Skeletal muscle cell (primary cell): ENCODE results near the genes USP1 and PGM1.

- RRBS: no CpG with 5 or more reads among the region's 6 CpGs
These were observed 1.1 kb downstream of the HOOK1 start for GRCh38 chr1:59815767-59816382.

- RRBS: no CpG with 5 or more reads among the region's 2 CpGs
These were observed 32.1 kb downstream of the HOOK1 start for GRCh38 chr1:59846863-59847284.

DNA sequence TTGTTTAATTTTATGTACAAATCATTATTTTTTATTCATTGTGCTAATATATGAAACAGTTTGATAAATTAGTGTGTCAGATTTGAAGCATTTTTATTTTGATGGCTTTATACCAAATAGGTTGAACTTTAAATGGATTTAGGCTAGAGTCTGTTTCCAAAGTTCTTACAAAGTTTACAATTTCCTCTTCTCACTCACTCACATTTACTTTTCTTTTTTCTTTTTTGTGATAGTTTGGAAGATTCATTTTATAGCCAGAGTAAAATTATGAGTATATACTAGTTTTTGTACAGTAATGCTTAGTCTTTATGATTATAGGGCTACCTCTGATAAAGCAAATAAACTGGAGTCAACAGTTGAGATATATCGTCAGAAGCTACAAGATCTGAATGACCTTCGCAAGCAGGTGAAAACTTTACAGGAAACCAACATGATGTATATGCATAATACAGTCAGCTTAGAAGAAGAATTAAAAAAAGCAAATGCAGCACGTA lies 33.3 kb downstream of the HOOK1 start:
- RRBS: no CpG with 5 or more reads among the region's 3 CpGs

DNA sequence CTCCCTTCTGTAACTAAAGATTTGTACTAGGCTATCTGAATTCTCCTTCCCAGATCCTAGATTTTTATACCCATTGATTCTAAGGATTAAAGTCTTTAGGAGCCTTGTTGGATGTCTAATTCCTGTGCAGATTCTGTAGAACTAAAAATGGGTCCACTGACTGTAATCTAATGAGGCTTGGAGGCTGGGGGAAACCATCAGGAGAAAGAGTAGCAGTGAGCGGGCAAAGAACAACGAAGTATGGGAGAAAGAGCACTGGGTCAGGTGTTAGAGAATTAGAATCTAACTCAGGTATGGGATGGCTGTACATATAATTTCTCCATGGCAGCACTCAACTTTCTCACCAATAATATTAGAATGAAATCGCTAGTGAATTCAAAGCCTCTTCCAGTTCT lies 74.3 kb upstream of the C1orf87 start:
- RRBS: no CpG with 5 or more reads among the region's 3 CpGs

DNA sequence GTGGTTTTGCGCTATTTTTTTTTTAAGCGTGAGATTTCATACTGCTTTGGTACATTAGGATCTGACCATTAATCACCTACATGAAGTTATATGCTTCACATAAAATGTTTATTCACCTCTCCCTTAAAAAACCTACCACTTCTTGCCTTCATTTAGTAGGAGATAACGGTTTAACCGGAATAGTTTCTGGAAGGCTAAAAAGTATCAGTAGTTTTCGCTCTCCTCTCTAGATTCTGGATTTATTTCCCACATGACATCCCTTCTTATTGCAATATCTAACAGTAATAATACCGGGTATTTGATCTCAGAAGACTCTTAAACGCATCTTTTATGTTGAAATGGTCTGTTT lies 1.6 kb downstream of the NFIA start:
- RRBS: 17% methylated on average over 2 of the region's 7 CpGs

- RRBS: no CpG with 5 or more reads among the region's 22 CpGs
These were observed 19.0 kb downstream of the NFIA start for GRCh38 chr1:61100861-61102237.

DNA sequence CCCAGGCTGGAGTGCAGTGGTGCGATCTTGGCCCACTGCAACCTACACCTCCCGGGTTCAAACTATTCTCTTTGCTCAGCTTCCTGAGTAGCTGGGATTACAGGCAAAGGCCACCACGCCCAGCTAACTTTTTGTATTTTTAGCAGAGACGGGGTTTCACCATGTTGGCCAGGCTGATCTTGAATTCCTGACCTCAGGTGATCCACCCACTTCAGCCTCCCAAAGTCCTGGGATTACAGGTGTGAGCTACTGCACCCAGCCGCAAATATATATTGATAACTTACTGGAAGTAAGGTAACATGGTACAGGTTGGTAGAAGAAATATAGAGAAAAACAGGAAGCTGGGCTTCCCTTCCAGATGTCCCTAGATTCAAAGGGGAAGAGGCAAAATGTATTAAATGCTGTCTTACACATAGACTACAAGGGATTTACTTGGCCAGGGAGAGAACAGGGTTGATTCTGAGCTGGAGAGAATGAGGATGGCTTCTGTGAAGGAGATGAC lies 32.7 kb downstream of the NFIA start:
- RRBS: no CpG with 5 or more reads among the region's 5 CpGs

- RRBS: no CpG with 5 or more reads among the region's 4 CpGs
These were observed 41.0 kb downstream of the NFIA start for GRCh38 chr1:61123218-61123834.

DNA sequence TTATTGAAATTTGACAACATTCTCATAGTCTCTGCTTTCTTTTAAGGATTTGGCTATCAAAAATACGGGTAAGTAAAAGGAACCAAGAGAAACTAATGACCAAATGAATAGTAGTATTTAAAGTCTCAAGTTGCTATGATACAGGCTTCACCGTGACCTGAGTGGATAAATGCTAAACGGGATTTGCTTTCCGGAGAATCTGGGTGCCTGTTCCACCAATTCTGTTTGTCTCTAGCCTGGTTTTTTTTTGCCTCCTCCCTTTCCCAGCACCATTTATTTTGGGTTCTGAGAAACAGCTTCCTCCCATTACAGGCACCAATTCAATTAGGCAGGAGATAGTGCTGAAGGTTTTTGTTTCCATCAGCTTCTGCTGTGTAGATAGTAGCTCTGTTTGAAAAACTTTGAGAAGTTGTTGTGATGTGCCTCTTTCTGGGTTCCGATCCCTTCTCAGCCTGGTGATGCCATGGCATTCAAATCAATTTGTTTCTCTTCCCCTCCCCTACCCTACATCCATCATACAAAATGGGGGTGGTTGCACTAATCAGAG lies 108.9 kb downstream of the NFIA start:
- RRBS: no CpG with 5 or more reads among the region's 5 CpGs

DNA sequence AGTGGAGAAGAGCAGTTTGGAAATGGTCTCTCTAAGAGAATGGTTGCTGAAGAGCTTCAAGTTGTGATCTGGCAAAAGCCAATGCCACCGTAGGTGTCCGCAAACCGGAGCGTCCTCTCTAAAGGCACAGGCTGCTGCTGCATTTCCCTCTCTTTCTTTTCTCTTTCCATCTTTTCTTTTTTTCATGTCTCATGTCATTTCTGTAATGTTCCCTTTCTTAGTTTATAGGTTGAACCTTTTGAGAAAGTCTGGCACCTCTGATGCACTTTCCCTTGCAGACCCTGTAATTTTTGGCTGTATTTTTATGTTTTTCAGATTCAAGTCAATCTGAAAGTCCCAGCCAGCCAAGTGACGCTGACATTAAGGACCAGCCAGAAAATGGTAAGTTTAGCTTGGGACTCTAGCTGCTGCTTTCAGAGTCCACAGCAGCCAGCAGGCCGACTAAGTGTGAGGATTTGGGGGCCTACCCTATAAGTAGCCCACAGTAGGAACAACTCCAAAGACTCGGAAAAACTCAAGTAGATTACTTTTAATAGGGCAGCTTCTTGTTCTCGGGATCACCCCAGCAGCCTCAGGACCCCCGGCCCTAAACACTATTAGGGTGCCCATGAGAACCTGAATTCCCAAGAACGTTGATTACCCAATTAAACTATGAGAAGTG lies 195.0 kb downstream of the NFIA start:
- RRBS: no CpG with 5 or more reads among the region's 10 CpGs

- RRBS: no CpG with 5 or more reads among the region's 22 CpGs
These were observed 727 bp downstream of the PATJ start for GRCh38 chr1:61742997-61743417.

DNA sequence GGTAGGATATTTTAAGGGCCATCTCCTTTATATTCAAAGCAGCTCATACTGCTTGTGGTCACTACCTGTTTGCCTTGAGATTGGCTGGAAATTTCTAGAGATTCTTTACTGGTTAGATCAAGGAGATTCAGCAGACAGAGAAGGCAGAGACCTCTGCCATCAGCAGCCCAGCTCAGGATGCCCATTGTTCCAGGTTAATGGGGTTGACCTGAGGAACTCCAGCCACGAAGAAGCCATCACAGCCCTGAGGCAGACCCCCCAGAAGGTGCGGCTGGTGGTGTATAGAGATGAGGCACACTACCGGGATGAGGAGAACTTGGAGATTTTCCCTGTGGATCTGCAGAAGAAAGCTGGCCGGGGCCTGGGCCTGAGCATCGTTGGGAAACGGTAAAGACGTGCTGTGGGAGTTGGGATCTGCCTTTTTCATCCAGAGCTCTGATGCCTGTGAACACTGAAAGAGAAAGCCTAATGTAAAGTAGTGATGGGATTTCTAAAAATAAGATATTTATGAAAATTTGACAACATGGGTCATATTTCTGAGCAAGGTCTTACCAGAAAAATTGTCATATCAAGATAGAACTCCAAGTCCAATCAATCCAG lies 80.7 kb upstream of the L1TD1 start:
- RRBS: no CpG with 5 or more reads among the region's 7 CpGs

DNA sequence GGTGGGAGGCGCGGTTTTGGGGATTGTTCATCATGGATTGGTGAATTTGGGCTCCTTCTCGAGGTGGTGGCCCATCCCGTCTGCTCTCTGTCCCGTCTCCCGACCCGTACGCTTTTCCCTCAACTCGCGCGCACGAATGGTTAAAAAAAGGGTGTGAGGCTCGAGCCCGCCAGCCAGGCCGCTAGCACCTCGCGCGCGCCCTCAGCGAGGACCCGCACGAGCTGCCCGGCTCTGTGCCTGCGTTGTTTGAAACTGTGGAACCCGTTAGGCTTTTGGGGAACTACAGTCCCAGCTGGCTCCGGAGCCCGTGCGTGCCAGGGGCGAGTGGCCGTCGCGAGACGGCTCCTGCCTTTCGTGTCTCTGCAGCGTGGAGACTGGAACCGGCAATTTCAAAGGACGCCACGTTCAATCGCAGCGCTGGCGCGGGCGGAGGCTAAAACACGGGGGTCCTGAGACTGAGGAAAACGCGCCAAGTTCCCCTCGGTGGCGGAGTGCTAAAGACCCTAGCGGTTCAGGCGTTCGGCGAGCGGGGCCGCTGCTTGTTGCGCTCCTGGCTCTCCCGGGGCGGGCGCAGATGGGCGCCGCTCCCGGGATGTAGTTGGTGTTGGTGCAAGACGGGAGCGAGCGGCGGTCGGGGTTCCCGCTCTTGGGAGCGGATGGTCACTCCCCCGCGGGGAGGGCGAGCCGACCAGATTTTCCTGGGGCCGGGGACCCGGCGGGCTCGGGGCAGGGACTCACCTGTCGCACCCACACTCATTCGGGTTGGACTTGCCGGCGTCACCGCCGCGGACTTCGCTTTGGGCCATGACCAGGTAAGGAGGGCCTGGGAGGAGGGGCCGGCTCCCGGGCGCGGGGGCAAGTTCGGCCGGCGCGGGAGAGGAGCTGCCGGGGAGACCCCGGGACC lies at the start of gene USP1:
TSS of gene USP1 (plus strand) at position 461 of the 904 bp plus-strand sequence.
- RRBS: under 1% methylated on average over 24 of the region's 94 CpGs

- RRBS: under 1% methylated on average over 11 of the region's 54 CpGs
These were observed 674 bp downstream of the DOCK7 start for GRCh38 chr1:62687371-62688053.

DNA sequence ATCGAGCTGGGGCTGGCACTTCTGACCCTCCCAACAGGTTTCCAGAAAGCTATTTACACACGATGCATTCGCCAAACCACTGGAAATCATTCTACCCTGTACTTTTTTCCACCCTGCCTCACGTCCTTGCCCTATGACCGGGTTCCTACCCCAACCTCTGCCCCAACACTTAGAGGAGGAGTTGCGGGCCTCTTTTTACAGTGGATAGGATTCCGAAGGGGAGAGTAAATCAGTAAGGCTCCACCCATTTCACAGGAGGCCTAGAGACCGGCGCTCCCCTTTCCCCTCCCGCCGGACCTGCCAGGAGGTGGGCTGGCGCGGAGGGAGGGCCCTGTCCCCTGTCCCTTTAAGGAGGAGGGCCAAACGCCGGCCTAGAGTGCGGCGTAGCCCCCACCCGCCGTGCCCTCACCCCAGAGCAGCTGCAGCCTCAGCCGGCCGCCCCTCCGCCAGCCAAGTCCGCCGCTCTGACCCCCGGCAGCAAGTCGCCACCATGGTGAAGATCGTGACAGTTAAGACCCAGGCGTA lies at the start of gene PGM1:
TSS of gene PGM1 (plus strand) at position 413 of the 525 bp plus-strand sequence.
- RRBS: 2% methylated on average over 18 of the region's 28 CpGs

GRCh38 chr1:63661925-63662645 lies 68.9 kb downstream of the PGM1 start:
- RRBS: no CpG with 5 or more reads among the region's 11 CpGs

- RRBS: no CpG with 5 or more reads among the region's 4 CpGs
These were observed 7.1 kb downstream of the ROR1 start for GRCh38 chr1:63780789-63781360.

DNA sequence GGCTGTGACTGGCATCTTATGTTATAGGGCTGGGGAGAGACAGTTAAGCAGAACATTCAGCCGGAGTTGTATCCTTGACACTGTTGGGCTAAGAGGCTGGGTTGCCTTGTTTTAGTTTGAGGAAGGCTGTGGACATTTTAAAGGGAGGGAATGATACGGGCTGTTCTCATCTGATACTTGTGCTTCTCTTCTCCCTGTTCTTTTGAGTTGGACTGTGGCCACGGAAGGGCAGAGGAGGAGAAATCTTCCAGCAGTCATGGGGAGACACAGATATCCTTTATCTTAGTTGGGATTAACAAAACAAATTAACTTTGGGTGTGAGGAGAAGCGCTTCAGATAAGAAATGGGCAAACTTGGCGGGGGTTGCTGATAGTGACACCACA lies 138.8 kb downstream of the ROR1 start:
- RRBS: no CpG with 5 or more reads among the region's 5 CpGs

GRCh38 chr1:63922729-63923306 lies 149.0 kb downstream of the ROR1 start:
- RRBS: no CpG with 5 or more reads among the region's 6 CpGs